Measurements from ENCODE around the gene OR6B2.

- RRBS = 81% methylated on average over 7 of the region's 27 CpGs
Measured at GRCh38 chr2:239380726-239381342, 20.0 kb downstream of the HDAC4 start.

- RRBS = no CpG with 5 or more reads among the region's 17 CpGs
Measured at GRCh38 chr2:239387739-239388117, 13.1 kb downstream of the HDAC4 start.

DNA sequence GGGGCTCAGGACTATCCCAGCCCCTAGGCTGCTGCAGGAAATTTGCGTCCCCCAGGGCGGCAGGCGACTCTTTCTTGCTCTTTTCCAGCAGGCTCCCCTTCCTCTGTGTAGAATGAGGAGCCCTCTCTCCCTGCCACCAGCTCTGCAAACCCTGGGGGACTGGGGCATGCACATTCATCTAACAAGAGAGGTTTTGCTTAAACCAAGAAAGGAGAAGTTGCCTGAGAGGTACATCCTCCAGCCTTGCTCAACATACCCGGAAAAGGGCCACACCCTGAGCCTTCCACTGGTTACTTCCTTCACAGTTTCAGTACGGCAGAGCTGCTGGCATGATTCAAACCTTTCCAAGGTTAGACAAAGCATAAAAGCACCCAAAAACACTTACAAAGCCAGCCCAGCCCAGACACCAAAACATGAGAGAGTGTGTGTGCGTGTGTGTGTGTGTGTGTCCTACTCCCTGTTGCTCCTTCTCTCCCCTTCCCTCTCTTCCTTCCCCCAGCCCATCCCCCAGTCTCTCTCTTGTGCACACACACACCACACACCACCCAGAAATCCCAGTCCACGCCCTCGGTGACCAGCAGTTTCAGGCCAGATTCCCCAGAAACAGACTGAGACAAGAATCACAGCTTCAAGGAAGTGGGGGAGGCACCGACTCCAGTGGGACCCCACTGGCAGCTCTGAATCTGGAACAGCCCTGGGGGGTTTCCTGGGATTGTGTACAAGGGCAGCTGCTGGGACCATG is 113.7 kb downstream of the NDUFA10 start:
- RRBS = no CpG with 5 or more reads among the region's 9 CpGs

DNA sequence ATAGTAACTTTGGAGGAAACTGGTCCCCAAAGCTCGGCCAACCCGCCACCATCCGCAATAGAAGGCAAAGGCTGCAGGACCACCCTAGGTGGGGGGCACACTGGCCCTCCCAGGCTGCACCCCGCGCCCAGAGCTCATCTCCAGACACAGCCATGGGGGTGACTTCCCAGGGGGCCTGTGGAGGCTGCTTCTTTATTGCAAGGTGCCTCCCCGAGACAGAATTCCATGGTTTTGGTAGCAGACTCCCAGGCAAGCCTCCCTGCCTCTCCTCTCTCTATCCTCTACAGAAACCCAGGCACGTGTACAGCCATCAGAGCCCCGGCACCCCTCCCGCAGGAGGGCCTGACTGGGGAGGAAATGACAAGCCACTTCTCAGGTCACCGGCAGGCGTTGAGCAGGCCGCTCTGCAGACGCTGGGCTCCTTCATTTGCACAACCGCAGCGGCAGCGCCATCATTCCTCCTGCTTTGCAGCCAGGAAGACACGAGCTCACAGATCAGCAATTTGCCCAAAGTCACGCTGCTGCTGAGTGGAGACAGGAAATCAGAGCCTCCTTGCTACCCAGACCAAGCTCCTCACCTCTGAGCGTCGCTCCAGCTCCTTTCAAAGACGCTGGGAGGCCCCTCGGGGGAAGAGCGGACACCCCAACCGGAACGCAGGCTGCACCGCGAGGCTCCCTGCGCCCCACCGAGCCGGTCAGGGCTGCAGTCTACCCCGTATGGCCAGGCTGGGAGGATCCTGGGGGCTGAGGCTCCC is 80.1 kb downstream of the NDUFA10 start:
- RRBS = 70% methylated on average over 10 of the region's 31 CpGs

DNA sequence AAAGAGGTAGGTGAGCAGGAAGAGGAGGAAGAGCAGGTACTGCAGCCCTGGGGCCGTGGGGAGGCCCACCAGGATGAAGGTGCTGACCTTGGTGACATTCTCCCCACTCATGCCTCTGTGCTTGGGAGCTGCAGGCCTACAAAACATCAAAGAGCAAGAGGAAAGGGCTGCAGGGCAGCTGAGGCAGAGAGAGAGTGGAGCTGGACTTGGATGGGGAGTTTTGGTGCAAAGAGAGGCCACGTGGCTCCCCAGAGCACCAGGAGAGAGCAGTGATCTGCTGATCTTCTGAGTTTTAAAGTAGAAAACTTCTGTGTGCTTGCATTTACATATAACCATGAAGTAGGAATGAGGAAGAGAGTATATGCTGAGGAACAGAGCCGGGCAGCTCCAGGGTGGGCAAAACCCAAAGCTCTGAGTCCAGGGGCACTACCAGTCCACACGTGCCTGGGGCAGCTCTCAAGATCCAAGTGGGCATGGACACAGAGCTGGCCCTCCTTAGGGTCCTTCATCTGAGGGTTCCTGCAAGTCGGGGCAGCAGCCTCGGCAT is at the start of gene OR6B2:
Gene OR6B2 (minus strand): TSS at position 111 of the 547 bp plus-strand sequence.
- RRBS = no CpG with 5 or more reads among the region's 6 CpGs

DNA sequence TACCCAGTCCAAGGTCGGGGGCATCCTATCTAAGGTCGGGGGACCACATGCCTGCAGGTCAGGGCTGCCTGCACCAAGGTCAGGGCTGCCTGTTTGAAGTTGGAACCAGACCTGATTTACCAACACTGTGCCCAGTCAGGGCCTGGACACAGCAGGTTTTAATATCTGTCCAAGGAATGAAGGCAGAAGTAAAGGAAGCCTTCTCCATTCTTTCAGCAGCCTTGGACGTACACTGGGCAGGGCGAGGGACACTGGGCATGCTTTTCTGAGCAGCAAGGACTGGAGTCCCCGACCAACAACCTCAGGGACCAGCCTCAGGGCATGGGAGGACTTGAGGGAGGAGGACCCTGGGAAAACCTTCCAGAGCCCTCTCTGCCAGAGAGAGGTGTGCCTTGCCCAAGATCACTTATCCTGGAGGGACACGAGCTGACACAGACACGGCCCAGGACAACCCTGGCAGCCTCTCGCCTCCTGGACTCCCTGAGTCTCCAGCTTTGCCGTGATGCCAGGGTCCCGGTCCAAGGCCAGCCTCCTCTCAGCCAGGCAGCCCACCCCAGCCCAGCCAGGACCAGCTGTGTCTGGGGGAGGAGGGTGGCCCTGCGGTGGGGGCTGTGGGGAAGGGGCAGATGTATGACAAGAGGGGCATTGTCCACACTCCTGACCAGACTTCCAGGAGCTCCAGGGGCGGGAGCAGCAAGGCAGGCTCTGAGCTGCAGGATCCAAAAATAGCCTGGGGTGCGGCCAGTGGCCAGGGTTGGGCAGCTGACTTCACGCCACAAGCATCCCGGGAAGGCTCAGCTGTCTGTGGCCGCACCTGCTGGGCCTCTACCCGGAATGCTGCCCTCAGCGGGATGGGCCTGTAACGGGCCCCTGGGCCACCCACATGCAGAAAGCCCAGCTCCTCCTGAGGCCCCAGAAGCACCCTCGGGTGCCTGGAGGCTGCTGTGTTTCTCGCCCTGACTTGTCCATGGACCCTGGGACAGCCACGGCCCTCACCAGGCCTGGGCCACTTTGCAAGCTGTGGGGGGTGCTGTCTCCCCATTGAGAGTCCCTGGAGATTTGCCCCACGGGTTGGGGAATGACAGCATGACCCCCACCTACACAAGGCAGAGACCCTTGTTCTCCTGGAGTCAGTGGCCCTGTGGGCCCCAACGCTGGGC is 65.6 kb upstream of the GPC1 start:
- RRBS = 67% methylated on average over 3 of the region's 24 CpGs

GRCh38 chr2:240399887-240400218 is 35.6 kb upstream of the GPC1 start:
- RRBS = no CpG with 5 or more reads among the region's 5 CpGs

DNA sequence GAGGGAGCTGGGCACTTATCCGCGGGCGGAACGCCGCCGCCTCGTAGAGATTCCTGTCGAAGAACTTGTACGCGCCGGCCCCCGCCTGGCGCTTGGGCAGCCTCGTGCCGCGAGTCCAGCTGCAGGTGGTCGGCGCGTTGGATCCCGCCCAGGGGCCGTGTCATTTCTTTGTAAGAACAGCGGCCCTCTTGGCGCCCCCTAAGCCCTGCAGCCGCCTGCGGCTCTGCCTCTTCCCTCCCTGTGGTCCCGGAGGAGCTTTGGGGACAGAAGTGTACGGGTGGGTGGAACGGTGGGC is 1.2 kb downstream of the GPC1 start:
- RRBS = no CpG with 5 or more reads among the region's 28 CpGs

- RRBS = no CpG with 5 or more reads among the region's 16 CpGs
Measured at GRCh38 chr2:240450939-240451572, 15.6 kb downstream of the GPC1 start.

GRCh38 chr2:240464623-240465159 is 29.2 kb downstream of the GPC1 start:
- RRBS = no CpG with 5 or more reads among the region's 28 CpGs

DNA sequence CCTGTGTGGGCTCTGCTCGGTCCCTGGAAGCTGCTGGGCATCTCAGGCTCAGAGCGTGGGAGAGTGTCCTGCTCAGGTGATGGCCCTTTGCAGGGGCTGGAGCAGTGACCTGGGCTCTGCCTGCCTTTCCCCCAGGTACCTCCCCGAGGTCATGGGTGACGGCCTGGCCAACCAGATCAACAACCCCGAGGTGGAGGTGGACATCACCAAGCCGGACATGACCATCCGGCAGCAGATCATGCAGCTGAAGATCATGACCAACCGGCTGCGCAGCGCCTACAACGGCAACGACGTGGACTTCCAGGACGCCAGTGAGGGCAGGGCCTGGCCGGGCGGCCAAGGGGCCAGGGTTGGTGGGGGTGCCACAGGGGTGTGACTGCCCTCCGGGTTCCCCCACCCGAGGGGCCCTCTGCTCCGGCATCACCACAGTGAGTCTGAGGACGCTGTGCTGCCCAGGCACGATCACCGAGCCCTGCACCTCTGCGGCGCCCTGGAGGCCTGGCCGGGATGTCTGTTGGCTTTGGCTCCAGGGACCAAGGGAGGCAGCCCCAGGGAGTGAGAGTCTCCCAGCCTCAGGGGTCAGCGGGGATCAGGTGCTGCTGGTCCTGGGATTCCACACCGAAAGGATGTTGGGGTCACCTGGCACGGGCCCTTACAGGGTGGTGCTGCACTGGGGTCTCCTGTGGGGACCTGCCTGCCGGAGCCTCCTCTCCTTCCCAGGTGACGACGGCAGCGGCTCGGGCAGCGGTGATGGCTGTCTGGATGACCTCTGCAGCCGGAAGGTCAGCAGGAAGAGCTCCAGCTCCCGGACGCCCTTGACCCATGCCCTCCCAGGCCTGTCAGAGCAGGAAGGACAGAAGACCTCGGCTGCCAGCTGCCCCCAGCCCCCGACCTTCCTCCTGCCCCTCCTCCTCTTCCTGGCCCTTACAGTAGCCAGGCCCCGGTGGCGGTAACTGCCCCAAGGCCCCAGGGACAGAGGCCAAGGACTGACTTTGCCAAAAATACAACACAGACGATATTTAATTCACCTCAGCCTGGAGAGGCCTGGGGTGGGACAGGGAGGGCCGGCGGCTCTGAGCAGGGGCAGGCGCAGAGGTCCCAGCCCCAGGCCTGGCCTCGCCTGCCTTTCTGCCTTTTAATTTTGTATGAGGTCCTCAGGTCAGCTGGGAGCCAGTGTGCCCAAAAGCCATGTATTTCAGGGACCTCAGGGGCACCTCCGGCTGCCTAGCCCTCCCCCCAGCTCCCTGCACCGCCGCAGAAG is 30.3 kb downstream of the GPC1 start:
- RRBS = 95% methylated on average over 20 of the region's 49 CpGs

- RRBS = no CpG with 5 or more reads among the region's 2 CpGs
Measured at GRCh38 chr2:240559663-240560060, 495 bp upstream of the DUSP28 start.

DNA sequence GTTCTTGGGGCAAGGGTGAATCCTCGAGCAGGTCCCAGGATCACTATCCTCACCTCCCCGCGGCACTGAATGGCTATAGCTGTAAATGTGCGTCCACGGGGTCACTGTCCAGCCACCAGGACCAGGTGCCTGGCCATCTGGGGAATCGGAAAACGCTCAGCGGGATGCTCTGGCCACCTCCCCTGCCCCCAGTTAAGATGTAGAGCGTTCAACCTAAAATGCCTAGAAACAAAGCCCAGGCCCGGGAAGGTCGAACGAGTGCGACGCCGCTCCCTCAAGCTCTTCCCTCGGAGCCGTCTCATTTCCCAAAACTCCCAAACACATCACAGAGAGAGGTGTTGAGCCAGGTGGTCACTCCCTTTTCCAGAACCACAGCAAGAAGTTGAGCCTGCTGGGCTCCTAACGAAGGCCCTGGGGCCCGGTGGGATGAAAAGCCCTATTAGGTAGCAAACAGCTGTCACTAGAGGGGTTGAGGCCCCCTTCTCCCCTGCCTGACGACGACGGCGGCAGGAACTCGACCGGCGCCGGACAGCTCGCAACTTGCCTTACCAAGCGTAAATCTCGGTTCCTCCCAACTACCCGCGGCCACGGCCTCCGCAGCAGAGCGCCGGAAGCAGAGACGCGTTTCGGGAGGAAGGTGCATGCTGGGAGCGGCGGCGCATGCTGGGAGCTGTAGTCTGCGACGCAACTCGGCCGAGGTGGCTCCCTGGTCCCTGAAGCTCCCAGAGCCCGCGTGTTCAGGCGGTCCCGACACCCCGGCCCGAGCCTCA is 638 bp upstream of the CAPN10 start:
- RRBS = 5% methylated on average over 16 of the region's 52 CpGs

DNA sequence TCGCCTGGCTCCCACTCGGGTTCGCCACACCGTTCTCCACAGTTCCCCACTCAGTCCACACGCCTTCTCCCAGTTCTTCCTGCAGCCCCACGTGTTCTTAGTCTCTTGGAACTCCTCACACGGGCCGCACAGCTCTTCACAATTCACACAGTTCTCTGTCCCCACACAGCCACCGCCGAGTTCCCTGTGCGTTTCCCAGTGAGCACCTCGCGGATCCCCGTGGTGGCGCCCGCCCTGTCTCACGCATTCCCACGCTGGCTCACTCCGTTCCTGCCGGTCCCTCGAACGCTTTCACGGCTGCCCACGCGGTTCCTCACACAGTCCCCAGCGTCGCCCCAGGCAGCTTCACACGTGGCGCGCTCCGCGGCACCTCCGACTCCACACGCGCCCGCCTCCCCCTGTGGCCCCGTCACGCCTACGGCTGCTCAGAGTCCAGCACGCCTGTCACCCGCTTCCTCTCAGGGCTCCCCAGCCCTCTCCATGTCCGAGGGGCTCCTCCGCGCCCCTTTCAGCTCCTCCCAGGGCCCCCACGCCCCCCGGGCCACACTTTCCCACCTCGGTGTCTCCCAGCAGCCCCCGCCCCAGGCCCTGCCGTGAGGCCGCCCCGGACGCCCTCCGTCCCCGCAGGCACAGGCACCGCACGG is 38.1 kb downstream of the KIF1A start:
- RRBS = 94% methylated on average over 11 of the region's 56 CpGs

DNA sequence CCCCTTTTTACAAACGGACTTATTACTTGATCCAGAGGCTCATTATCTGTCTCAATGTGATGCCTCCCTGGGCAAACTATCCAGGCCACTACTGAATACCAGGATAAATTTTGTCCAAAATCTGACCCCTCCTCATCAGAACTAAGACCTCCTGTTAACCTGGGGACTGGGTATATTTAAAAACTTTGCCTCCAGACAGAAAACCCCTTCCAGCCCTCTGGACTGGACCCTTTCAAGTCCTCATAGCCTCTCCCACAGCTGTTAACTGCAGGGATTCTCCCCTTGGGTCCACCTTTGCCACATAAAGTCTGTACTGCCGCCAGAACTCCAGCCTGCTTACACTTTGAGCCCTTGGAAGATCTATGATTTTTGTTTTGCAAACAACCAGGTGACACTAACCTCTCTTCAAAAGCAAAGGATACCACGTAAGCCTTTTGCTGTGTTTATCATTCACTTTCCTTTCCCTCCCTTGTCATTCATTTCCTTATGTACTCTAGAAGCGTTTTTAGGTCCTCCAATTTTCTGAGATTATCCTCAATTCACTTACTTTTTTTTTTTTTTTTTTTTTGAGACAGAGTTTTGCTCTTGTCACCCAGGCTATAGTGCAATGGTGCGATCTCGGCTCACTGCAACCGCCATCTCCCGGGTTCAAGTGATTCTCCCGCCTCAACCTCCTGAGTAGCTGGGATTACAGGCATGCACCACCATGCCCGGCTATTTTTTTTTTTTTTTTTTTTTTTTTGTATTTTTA is 4.1 kb upstream of the AGXT start:
- RRBS = no CpG with 5 or more reads among the region's 10 CpGs

DNA sequence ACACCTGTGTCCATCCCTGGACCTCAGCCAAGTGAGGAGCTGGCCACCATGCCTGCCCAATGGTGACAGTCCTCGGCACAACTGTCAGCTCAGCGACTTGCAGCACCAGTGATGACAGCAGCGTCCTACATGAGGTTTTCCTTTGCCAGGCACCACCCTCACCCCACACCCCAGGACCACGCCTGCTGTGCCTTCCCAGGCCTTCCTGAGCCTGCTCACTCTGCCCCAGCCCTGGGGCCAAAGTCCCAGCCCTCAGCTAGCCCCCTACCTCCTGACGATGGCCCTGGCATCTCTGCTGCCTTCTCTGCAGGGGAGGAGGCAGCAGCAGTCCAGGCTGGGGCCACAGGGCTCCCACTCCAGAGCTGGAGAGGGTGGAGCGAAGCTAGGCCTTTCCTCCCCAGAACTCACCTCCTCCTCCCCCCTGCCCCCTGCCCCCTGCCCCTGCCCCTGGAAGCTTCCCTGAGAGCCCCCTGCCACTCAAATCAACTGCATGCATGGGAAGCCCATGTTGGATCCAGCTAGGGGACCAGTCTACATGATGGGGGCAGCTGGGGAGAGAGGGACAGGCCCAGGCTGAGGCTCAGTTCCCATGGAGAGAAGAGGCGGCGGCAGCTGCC is 3.9 kb downstream of the MAB21L4 start:
- RRBS = no CpG with 5 or more reads among the region's 8 CpGs

DNA sequence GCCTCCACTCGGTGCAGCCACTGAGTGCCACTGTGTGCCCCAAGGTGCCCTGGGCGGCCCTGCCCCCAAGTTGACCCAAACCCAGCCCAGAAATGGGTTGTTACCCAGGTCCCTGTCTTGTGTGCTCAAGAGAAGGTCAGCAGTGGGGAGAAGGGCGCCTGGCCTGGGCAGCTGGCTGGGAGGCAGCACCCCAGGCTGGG is 2.1 kb upstream of the SNED1 start:
- RRBS = no CpG with 5 or more reads among the region's 3 CpGs

DNA sequence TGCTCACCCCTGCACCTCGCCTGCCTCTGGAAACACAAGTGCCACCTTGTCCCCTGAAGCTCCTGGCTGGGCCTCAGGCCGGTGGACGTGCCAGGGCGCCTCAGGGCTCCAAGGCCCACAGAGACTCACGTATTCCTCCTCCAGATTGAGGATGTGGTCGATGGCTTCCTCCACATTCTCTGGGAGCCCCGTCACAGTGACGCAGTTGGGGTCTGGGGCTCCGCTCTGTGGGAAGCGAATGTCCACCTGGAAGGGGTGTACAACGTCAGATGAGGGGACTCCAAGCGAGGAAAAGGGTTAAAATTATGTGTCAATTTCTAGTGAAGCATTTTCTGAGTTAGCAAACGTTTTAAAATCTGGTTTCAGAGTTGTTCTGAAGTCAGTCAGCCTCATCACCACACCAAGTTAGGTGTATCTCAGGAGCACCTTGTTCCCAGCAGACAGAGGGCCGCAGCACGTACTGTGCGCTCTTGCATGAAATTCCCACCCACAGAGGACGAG is 41.6 kb downstream of the ANO7 start:
- RRBS = no CpG with 5 or more reads among the region's 17 CpGs

DNA sequence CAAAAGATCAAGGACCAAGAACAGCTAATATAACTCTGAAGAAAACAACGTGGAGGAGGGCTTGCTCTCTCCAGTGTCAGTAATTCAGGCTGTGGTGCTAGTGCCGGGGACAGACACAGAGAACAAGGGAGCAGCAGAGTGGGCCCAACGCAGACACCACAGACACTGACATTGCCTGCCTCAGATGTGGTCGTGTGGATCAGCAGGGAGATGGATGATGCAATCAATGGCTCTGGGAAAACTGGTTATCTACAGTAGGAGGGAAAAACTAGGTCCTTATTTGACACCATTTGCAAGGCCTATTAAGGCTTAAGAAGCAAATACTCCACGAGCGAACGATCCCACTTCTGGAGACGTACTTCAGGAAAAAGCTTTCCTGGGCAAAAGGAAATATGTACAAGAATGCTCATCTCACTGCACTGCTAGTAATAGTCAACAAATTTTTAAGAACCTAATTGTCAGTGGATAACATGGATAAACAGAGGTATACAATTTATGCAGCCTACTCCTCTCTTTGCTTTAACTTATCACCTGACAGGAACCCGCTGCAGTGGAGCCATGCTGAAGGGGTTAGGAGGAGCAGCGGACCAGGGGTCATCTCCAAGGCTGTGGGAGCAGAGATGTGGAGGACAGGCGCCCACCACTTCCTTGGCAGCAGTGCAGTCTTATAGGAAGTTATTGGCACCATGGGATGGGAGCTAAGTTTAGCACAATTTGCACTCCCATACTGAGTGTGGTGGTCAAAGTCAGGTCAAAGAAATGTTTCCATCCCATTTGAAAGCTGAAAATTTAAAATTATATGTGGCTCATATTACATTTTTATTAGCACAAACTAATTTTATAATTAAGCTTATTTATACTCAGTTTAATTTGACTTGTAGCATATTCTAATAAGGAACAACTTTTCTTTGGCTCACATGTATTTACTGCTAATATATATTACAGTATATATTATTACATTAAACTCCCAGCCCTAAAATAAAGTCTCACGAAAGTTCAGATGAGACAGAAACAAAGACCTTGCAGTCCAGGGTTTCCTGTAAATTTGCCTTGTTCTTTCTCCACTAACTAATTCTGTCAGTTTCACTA is 35.7 kb downstream of the HDLBP start:
- RRBS = no CpG with 5 or more reads among the region's 12 CpGs

DNA sequence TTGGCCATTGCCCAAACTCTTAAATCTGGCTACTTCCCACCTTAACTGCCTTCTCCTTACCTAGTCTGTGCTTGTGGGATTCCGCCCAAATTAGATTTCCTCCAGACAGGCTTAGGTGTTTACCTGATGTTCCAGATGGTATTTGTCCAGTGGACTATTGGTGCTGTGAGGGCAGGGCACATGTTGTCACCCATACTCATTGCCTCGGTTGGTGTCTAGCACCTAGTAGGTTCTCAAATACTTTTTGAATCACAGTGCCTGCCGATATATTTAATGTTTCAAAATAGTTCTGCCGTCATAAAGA is 1.0 kb downstream of the SEPTIN2 start:
- RRBS = no CpG with 5 or more reads among the region's 4 CpGs

All from islet of Langerhans (tissue), 1 donor.